Measurements from ENCODE around the genes ANKRD61 and ZNF316.

GRCh38 chr7:4835583-4836178 lies 26.1 kb downstream of the PAPOLB start:
- PRO-cap = no peak
- RAMPAGE, long total RNA, 4 experiments = no peak in any of the 4 experiments

- PRO-cap = no peak
- RAMPAGE, long total RNA, 4 experiments = no peak in any of the 4 experiments
Measured at GRCh38 chr7:5212973-5213273, 22.9 kb downstream of the WIPI2 start.

- PRO-cap = no peak
- RAMPAGE, long total RNA, 4 experiments = start-site peak on the plus strand in 1 of 4 experiments, at chr7:5222614-5222893 at its widest, 23 reads per replicate
Measured at GRCh38 chr7:5222427-5223172, 32.6 kb downstream of the WIPI2 start.

DNA sequence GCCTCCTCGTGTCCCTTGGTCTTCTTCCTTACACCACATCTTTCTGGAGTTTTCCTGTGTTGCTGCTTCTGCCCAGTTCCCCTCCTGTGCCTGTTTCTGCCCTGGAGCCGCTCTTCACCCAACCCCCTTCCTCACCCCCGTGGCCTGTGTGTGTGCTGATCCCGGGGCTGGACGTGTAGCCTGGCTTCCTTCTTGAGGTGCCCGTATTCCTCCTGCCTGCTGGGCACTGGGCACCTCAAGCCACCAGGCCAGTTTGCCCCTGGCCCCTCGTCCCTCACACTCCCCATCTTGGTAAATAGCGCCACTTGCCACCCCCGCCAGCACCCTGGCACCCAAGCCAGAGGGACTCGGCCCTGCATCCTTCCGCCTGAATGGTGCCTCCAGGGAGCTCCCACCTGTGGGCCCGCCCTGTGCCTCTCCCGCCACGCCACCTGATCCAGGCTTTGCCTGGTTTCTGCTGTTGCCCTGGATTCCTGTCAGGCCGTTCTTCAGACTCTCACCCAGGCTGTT lies 33.5 kb downstream of the WIPI2 start:
- PRO-cap = no peak
- RAMPAGE, long total RNA, 4 experiments = no peak in any of the 4 experiments

- PRO-cap = no peak
- RAMPAGE, long total RNA, 4 experiments = no peak in any of the 4 experiments
Measured at GRCh38 chr7:5351581-5352273, 69.0 kb downstream of the SLC29A4 start.

GRCh38 chr7:5491938-5492560 lies 21.6 kb downstream of the FBXL18 start:
- PRO-cap = no peak
- RAMPAGE, long total RNA, 4 experiments = no peak in any of the 4 experiments

DNA sequence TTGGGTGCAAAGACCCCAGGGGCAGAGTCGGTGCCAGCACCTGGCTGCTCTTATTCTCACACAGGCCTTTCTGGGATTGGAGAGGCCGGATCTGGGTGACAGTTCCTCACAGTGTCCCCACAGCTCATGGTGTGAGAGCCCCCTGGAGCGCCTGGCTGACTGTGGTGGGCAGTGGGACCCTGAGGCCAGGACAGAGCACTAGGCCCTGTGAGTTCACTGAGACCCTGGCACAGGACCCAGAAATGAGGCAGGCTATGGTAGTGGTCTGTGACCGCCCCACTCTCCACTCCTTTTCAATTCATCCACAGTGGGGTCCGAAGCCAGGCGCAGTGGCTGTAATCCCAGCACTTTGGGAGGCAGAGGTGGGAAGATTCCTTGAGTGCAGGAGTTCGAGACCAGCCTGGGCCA lies 5.9 kb upstream of the FBXL18 start:
- PRO-cap = no peak
- RAMPAGE, long total RNA, 4 experiments = no peak in any of the 4 experiments

GRCh38 chr7:5549132-5549820 lies 18.9 kb upstream of the ACTB start:
- PRO-cap = bidirectional peak, plus-strand start at chr7:5549529, minus-strand start at chr7:5549365
- RAMPAGE, long total RNA, 4 experiments = no peak in any of the 4 experiments

DNA sequence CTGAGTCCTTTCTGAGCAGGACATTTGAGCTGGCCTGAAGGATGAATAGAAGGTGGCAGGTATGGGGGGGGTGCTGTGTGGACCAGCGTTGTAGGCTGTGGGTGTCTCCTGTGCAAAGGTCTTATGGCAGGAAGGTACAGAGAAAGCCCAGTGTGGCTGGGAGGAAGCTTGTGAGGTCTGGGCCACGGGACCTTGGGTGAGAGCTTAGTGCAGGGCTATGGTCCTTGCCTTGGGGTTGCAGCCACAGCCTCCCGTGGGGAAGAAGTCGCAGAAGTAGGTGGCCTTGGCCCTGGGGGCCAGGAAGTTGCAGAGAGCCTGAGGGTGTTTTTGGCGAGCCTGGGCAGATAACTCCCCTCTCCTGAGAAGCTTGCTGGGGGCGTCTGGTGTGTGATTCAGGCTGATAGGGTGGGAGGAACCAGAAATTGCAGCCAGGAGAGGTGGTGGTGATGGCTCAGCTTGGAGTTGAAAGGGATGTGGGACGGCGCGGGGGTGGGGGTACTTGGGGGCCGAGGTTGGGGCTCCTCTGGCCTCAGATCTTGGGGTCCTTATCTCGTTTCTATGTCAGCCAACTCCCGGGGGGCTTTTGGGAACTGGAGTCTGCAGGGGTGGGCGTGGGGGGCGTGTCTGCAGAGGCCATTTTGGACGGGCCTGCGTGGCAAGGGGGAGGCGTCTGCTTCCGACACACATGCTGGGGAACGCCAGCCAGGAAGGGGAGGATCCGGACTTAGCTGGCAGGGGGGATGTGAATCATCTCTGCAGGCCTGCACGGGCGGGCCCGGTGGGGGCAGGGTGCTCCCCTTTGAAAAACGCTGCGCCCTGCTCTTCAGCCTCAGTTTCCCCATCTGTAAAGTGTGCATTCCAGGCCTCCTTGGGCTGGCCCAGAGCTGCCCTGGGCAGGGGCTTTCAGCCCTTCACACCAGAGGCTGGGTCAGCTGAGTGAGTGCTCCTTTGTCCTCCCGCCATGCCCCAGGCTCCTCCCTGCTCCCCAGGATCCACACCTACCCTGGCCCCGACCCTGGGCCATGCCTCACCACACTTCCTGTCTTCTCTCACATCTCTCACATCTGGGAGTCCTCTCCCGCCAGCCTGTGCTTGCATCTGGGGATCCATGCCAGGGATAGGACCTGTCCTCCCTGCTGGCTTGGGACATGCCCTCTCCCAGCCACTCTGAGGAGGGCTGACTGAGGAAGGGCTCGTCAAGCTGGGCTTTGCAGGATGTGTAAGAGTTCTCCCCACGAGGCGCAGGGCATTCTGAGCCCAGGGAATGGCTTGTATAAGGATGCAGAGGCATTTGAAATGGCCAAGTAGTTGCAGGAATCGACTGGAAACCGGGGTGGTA lies 3.4 kb downstream of the FSCN1 start:
- PRO-cap = no peak
- RAMPAGE, long total RNA, 4 experiments = no peak in any of the 4 experiments

- PRO-cap = bidirectional peak, plus-strand start at chr7:5696338, minus-strand start at chr7:5696159
- RAMPAGE, long total RNA, 4 experiments = no peak in any of the 4 experiments
Measured at GRCh38 chr7:5696262-5696665, 85.2 kb downstream of the RNF216 start.

- PRO-cap = no peak
- RAMPAGE, long total RNA, 4 experiments = no peak in any of the 4 experiments
Measured at GRCh38 chr7:5831034-5831833, 49.4 kb upstream of the OCM start.

DNA sequence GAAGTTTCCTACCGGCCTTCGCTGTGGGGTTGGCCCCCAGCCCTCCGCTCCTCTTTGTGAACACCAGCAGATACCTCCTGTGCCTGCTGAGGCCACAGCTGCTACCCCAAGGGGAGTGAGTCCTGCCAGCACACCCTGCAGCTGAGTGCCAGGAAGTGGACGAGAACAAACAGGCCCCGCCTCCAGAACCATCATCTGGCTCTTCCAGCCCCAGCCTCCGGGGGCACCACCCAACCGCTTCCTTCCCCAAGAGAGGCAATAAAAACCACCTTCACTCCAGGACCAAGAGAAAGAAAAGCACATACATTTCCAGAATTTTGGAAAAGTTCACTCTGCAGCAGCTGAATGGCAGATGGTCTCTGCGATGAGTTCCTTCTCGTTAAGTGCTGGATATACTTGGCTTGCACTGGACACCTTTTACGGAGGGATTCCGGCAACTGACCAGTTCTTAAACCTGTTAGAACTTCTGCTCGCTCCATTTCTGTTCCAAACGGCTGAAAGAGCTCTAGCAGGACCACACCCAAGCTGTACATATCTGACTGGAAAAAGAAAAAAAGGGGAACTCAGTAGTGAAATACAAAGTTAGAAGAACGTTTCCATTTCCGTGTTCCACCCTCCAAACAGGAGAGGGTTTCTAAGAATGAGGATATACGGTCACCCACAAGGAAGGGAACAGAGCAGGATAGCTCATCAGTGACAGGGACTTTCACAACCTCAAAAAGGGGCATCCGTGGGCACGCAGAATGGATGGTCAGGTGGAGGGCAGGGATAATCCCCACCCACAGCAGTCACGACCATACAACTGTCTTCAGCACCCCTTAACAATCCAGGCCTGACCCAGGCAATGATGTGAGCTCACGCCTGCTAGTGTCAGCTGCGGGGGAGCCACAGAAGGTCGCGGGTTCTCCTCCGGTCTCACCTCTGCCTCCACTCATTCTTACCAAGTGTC lies 4.5 kb upstream of the ANKRD61 start:
- PRO-cap = unidirectional peak, minus-strand start at position 108 of the sequence
- RAMPAGE, long total RNA, 4 experiments = no peak in any of the 4 experiments

- PRO-cap = no peak
- RAMPAGE, long total RNA, 4 experiments = no peak in any of the 4 experiments
Measured at GRCh38 chr7:6031043-6031672, at the start of gene ANKRD61. TSS of gene ANKRD61 (plus strand) at chr7:6031376.

DNA sequence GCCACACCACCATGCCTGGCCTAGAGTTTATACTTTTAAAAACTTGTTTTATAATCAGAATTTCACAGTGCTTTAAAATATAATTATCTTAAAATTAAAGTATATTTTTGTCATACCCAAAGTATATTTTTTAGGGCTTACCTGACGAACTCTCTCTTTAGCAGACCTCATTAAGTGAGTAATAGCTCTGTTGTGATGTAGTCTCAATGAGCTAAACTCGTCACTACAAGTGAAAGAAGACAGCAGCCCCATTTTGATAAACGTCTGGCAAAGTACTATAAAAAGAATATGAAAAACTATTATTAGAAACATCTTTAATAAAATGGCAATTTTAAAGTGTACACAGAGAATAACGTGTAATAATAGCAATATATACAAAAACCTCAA lies 9.2 kb downstream of the EIF2AK1 start:
- PRO-cap = no peak
- RAMPAGE, long total RNA, 4 experiments = start-site peak on the minus strand in 1 of 4 experiments, centred at position 242 of the sequence, 19 reads per replicate

- PRO-cap = no peak
- RAMPAGE, long total RNA, 4 experiments = start-site peak on the minus strand in 1 of 4 experiments, at chr7:6260657-6261103 at its widest, 8 to 10 reads per replicate
Measured at GRCh38 chr7:6260455-6261226, 11.8 kb downstream of the CYTH3 start.

DNA sequence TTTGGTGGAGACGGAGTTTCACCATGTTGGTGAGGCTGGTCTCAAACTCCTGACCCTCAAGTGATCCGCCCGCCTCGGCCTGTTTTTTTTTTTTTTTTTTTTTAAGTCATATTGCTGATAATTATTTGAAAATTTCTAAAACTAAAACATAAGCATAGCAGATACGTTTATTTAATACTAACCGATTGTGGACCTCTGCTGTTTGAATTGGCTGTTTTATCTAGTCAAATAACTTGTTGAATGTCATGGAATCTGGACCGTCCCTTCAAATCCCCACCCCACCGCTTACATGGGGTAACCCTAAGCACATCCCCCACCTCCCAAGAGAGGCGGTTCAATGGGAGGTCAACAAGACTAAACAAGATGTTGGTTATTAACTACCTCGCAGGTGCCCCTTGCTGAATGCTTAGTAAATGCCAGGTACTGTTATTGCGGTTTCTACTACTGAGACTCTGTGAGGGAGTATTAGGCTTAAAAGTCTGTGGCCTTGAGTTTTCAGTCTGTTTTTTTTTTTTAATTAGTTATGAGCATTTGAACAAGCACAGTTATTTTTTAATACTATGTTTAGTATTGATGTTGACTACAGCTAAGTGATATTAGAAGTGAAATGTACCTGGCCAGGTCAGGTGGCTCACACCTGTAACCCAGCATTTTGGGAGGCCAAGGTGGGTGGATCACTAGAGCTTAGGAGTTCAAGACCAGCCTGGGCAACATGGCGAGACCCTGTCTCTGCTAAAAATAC lies 2.5 kb downstream of the RAC1 start:
- PRO-cap = no peak
- RAMPAGE, long total RNA, 4 experiments = no peak in any of the 4 experiments

DNA sequence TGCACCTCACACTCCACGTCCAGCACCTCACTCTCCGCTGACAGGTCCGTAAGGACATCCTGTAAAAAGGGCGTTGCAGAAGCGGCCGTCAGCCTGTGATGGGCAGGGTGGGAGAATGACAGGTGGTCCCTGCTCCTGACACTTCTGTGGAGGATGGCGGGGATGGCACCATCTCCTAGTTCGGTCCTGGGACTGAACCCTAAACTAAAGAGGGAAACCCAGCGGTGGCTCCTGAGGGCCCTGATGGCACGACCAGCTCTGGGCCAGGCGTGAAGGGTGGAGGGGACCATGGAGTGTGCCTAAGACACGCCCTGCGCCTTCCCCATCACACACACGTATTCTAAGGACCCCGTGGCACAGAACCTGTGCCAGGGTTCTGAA lies 26.0 kb downstream of the DAGLB start:
- PRO-cap = no peak
- RAMPAGE, long total RNA, 4 experiments = no peak in any of the 4 experiments

DNA sequence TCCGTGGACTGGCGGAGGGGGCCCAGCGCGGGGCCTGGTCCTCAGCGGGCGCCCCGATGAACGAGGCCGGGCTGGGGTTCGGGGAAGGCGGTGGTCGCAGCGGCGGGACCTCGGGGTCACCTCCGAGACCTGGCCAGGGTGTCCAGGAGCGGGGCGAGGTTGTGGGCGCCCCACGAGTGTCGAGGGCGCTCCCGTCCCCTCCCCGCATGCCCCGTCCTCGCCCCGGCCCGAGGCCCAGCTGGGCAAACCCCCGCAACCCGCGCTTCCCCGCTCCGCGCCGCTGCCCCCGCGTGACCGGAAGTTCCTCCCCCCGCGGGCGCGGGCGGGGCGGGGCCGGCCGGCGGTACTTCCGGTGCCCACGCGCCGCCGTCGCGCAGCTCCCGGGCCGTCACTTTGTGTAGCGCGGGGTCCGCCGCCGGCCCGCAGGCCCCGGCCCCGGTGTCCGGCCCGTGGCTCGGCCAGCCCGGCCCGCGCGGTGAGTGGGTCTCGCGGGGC lies at the start of gene ZNF316:
ZNF316 (plus strand) TSS at position 346 of the 495 bp plus-strand sequence.
- PRO-cap = bidirectional peak, plus-strand start at position 396 of the sequence, minus-strand start at position 288 of the sequence
- RAMPAGE, long total RNA, 4 experiments = no peak in any of the 4 experiments

- PRO-cap = no peak
- RAMPAGE, long total RNA, 4 experiments = no peak in any of the 4 experiments
Measured at GRCh38 chr7:6690884-6691696, 15.7 kb downstream of the ZNF12 start.

DNA sequence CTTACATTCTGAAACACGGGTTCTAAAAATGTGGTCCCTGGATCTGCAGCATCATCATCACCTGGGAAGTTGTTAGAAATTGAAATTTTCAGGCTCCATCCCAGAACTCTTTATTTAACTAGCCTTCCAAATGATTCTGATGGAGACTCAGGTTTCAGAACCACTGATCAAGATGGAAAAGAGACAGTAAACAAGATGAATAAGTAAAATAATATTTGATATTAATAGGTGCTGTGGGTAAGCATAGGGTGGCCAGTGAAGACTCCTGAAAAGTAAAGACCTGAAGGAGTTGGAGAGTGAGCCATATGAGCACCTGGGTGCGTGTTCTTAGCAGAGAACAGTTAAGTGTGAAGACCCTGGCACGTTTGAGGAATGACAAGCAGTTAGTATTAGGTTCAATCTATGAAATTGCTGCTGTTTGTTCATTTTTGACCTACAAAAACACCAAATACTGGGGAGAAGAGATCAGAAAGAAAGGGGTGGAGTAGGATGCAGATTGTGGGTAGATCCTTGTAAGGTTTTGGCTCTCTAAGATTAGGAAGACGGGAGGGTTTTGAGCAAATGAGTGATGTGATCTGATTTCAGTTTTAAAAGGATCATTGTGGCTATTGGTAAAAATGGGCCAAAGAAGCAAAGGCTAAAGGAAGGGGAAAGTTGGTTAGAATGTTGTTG lies 4.2 kb downstream of the C1GALT1 start:
- PRO-cap = no peak
- RAMPAGE, long total RNA, 4 experiments = start-site peak on the plus strand in 1 of 4 experiments, centred at position 343 of the sequence, 29 reads per replicate